ENCODE measurements around the genes PEX12 and CCL23.

DNA sequence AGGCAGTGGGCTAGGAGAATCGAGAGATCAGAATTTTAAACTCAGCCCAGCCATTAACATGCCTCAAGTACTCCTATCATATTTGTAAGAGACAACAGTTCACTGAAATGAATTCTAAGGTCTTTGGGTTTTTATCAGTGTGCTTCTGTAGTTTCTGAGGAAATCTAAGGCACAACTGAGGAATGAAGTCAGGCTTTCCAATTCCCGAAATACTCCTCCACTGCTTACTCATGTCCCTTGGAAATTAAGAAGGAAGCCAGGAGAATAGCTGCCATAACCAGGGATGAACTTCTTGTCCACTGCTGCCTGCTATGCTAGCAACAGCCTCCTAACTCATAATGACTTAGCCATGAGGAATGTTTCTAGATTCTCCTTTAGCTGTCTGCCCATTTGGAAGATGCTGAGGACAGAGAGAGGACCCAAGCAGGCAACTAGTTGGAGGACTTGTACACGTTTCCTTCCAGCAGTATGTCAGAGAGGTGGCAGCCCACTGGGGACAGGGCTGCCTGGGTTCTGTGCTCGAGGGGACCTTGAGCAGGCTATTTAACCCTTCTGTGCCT, 1.0 kb upstream of the CCL2 start:
- PRO-cap: no peak

DNA sequence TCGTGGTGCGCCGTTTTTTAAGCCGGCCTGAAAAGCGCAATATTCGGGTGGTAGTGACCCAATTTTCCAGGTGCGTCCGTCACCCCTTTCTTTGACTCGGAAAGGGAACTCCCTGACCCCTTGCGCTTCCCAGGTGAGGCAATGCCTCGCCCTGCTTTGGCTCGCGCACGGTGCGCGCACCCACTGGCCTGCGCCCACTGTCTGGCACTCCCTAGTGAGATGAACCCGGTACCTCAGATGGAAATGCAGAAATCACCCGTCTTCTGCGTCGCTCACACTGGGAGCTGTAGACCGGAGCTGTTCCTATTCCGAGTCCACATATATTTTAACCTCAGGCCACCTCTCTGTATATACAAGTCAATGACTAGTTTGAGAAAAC, 12.6 kb downstream of the CCL11 start:
- PRO-cap: no peak

GRCh38 chr17:34960240-34960902, 889 bp downstream of the CCT6B start:
- PRO-cap: no peak

DNA sequence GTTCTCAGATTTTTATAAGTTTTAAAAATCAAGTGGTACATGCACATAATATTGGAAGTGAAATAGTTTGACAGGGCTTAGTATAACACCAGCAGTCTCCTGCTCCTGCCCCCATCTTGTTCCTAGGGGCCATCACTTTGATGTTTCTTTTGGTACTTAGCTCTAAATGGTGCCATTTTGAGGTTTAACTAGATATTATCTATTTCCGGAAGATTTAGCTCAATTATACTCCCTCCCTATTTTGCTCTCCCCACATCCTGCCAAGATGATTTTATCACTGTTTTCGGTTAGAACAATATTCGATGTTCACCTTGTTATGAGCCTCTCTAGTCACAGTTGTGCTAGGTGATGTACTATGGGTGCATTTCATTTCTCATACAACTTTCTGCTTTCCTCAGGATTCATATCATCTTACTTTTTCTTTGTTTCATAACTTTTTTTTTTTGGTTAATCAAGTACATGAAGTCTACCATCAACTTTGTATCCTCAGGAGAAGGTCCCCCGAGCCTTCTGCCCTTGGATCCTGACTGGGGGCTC, 20.0 kb upstream of the SLC35G3 start:
- PRO-cap: no peak

DNA sequence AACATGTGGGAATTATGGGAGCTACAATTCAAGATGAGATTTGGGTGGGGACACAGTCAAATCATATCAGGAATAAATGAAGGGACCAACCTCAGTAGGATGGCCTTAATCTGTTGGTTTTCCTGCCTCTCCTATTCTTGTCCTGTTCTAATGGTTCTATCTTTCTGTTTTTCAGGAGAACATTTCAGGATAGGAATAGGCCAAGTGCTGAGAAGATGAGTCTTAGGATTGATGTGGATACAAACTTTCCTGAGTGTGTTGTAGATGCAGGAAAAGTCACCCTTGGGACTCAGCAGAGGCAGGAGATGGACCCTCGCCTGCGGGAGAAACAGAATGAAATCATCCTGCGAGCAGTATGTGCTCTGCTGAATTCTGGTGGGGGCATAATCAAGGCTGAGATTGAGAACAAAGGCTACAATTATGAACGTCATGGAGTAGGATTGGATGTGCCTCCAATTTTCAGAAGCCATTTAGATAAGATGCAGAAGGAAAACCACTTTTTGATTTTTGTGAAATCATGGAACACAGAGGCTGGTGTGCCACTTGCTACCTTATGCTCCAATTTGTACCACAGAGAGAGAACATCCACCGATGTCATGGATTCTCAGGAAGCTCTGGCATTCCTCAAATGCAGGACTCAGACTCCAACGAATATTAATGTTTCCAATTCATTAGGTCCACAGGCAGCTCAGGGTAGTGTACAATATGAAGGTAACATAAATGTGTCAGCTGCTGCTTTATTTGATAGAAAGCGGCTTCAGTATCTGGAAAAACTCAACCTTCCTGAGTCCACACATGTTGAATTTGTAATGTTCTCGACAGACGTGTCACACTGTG, 15.8 kb downstream of the SLFN5 start:
- PRO-cap: no peak

- PRO-cap: bidirectional peak, plus-strand start at chr17:35374595, minus-strand start at chr17:35374597
Observed at GRCh38 chr17:35374179-35374713, 825 bp upstream of the SLFN11 start.

DNA sequence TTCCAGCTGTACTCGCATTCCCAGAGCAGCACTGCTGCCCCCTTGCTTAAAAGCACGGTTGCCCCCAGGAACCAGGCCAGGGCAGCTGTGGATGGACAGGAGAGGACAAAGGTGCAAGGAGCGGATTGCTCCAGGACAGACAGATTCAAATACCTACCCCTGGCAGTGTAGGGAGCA, 975 bp upstream of the SLFN12 start:
- PRO-cap: no peak

- PRO-cap: bidirectional peak, plus-strand start at chr17:35578302, minus-strand start at chr17:35578038; bidirectional peak, plus-strand start at chr17:35578756, minus-strand start at chr17:35578568; bidirectional peak, plus-strand start at chr17:35578854, minus-strand start at chr17:35578919
Observed at GRCh38 chr17:35578130-35579134, at the start of gene PEX12. PEX12 (minus strand) TSS chr17:35578571.

DNA sequence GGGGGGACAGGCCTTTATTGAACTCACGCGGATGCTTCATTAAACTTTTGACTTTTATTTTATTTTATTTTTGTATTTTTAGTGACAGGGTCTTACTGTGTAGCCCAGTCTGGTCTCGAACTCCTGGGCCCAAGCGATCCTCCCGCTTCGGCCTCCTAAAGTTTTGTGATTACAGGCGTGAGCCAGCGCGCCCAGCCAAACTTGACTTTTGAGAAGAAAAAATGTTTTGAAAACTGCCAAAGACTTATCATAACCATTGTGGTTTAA, 1.1 kb downstream of the AP2B1 start:
- PRO-cap: no peak

GRCh38 chr17:35596336-35597502, 9.6 kb downstream of the AP2B1 start:
- PRO-cap: no peak

DNA sequence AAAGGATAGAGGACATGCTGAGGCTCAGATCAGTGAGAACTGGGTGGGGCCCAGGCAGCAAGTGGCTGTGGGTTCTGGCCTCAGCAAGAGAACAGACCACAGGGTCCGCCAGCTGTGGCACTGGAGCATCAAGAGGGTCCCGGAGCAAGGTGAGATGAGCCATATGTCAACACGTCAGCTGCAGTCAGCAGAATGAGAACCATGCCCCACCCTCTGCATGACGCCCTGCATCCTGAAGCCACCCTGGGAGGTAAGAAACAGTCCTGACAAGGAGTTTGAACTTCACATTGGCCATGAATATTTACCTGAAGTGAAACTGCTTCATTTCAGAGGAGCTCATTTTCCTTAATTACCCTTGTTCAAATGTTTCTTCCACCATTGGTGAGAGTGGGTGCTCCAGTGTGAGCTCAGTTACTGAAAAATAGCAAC, 20.2 kb upstream of the CCL5 start:
- PRO-cap: no peak

- PRO-cap: no peak
Observed at GRCh38 chr17:36017697-36018337, at the start of gene CCL23. CCL23 (minus strand) TSS chr17:36017972.

- PRO-cap: no peak
Observed at GRCh38 chr17:36074379-36074841, 10.3 kb downstream of the CCL18 start.

- PRO-cap: no peak
Observed at GRCh38 chr17:36187814-36188377, 8.7 kb downstream of the CCL3L3 start.

DNA sequence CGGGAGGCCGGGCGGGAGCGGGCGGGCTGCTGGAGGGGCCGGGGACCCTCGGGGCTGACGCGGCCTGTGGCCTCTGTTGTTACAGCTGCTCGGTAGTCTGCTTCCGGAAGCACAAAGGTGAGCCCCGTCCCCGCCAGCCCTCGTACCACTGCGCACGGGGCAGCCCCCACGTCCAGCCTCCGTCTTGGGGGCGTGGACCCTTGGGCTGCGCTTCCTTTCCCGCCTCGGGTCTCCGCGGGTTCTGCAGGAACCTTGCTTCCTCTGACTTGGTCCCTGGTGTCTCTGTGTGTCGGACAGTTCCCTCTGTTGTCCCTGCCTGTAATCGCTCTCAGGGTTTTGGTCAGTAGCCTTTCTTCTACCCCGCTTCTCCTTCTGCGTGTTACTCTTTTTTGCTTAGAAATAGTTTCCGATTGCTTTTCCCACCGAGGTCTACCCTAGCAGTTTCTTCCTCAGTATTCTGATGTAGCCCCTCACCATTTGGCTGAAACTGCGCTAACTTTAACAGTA, 422 bp downstream of the ZNHIT3 start:
- PRO-cap: bidirectional peak, plus-strand start at position 267 of the sequence, minus-strand start at position 284 of the sequence

- PRO-cap: no peak
Observed at GRCh38 chr17:36952820-36953549, 4.2 kb downstream of the AATF start.

- PRO-cap: no peak
Observed at GRCh38 chr17:37088350-37088817, 139.6 kb downstream of the AATF start.

GRCh38 chr17:37490824-37491674, 1.4 kb downstream of the DUSP14 start:
- PRO-cap: bidirectional peak, plus-strand start at chr17:37491146, minus-strand start at chr17:37491077

DNA sequence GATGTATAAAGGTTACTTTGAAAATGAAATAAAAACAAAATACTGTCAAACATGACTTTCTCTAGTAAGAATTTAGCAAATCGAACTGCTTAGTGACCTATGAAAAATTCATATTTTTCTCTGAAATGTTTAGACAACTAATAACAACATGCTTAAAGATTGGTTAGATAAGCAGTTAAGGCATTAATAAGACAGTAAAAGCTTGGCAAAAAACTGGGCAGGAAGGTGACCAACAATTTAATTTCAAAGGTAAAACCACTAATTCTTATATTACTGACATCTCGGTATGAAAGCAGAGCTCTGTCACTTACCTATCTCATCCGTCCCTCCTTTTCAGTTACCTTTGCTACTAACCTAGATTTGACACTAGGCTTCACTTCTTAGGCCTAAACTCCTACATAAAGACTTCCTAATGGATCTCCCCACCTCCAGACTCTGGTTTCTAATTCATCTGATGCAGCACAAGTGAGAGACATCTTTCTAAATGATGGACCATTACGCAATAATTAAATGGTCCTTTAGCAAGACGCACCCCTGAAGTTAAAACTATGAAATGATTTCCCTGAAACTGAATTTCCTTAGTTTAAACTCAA, 3.6 kb downstream of the SYNRG start:
- PRO-cap: no peak

- PRO-cap: bidirectional peak, plus-strand start at chr17:37676625, minus-strand start at chr17:37676355
Observed at GRCh38 chr17:37676521-37677138, 33.4 kb upstream of the DDX52 start.

All from NALM6 (cell line).